ENCODE measurements around a stretch of chr5.

GRCh38 chr5:170151019-170151814 is 45.5 kb downstream of the FOXI1 start:
- RRBS = no CpG with 5 or more reads among the region's 9 CpGs

GRCh38 chr5:170250600-170251318 is 18.0 kb downstream of the C5orf58 start:
- RRBS = no CpG with 5 or more reads among the region's 8 CpGs

DNA sequence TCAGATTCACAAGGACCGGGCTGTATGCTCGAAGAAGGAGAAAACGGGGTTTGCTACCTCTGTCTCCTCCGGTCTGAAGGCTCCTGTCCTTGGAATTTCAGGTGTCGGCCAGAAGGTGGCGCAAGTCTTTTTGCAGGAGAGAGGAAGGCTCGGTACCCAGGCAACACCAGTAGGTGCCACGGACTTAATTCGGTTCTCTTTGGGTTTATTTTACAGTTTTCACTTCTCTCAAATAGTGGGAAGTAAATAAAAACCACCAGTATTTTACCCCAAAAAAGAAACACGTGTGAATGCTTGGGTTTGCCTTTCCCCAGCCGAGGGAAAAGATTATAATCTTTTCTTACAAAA is 29.7 kb downstream of the LCP2 start:
- RRBS = 9% methylated on average over 3 of the region's 11 CpGs

DNA sequence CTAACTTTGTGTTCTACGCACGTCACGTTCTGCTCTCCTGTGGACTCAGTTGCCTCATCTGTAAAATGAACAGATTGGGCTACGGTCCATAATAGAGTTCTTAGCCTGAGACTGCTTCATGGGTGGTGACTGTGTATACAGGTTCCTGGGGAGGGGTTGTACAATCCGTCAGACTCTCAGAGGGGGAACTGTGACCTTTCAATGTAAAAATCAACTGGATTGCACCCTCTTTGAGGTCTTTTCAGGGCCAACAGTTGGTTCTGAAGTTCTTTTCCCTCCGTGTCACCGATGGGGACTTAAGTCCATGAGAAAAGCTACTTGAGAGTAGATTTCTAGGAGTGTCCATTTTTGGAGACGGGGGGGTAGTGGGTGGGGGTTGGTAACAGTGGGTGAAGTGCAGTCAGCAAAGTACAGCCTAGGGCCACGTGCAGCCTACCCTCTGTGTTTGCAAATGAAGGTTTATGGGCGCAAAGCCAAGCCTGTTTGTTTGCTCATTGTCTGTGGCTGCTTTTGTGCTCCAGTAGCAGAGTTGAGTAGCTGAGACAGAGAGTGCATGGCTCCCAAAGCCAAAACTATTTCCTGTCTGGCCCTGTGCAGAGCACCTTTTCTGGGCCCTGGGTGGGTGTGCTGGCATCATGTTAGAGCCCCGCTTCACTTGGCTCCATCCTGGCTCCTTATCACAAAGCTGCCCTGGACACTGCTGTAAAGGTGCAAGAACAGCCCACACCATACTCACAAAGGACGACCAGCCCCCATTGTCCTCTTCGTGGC is 23.8 kb downstream of the LCP2 start:
- RRBS = no CpG with 5 or more reads among the region's 13 CpGs

- RRBS = no CpG with 5 or more reads among the region's 10 CpGs
These were observed 22.1 kb downstream of the LCP2 start for GRCh38 chr5:170275261-170276037.

DNA sequence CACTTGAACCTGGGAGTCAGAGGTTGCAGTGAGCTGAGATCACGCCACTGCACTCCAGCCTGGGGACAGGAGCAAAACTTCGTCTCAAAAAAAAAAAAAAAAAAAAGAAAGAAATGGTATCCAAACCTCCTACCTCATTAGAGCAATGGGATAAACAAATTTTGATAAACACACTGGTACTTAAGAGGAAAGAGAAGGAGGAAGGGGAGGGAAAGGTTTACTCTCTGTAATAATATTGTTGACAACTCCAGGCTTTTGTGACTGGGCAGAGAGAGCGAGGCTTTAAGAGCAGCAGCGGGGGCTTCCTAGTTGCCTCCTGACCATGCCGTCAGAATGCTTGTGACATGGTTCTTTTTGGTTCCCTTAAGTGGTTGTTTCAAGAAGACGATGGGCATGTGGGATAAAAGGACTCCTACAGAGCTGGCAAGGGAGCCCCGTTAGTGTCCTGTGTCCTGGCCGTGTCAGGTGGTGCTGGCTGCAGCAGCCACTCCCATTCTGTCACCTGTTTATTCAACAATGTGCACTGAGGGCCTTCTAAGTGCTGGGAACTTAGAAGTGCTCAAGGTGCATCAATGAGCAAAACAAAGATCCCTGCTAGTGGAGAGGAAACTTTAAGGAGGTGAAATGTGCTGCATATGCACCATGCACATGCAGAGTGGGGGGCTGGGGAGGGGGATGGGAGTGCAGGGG is 19.8 kb downstream of the LCP2 start:
- RRBS = no CpG with 5 or more reads among the region's 8 CpGs

DNA sequence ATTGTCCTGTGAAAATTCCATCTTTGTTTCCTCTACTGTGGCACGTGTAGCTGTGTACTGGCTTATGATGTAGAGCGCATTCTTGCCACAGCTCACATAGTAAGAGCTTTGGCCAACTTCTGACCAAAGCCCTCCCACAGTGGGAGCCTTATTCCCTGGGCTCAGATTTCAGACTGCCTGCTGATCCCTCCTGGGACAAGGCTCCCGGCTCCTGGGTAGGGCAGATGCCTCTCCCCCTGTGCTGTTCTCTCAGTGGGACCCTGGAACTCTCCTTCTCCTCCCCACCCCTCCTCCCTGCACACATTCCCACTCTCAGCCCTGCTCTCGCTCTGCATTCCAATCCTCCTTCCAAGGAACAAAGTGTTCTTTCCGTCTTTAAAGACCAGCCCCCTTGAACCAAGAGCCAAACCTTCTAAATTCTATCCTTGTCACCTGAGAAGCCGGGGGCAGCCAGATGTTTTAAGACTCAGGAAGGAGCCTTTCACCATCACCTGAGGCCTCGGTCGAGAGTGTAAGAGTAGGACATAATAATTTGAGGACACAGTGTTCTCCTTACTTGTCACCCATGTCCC is 17.4 kb downstream of the LCP2 start:
- RRBS = no CpG with 5 or more reads among the region's 8 CpGs

GRCh38 chr5:170761193-170761750 is 22.3 kb upstream of the GABRP start:
- RRBS = no CpG with 5 or more reads among the region's 5 CpGs

- RRBS = no CpG with 5 or more reads among the region's 4 CpGs
These were observed 4.9 kb downstream of the NPM1 start for GRCh38 chr5:171392464-171393127.

DNA sequence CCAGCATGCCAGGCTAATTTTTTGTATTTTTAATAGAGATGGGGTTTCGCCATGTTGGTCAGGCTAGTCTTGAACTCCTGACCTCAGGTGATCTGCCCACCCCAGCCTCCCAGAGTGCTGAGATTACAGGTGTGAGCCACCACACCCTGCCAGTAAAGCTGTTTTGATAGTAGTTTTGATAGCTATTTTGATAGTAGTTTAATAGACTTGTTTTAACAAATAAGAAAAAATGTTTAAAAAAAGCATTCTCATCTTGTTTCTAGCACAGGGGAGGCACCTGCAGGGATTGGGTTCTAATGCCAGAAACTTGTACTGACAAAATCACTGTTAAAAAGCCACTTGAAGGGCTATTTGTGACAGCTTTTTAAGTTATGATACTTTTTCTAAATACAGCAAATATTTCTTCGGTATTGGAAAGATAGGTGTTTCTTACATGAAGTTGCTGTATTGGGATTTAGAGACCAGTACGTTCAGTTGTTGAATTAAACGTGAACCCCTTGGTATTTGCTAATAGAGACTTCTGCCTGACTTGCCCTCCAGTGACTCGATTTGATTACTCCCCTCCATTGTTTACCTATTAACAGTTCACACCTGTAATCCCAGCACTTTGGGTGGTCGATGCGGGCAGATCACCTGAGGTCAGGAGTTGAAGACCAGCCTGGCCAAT is 8.6 kb downstream of the NPM1 start:
- RRBS = no CpG with 5 or more reads among the region's 7 CpGs

- RRBS = no CpG with 5 or more reads among the region's 12 CpGs
These were observed 26.3 kb downstream of the FGF18 start for GRCh38 chr5:171445744-171446229.

DNA sequence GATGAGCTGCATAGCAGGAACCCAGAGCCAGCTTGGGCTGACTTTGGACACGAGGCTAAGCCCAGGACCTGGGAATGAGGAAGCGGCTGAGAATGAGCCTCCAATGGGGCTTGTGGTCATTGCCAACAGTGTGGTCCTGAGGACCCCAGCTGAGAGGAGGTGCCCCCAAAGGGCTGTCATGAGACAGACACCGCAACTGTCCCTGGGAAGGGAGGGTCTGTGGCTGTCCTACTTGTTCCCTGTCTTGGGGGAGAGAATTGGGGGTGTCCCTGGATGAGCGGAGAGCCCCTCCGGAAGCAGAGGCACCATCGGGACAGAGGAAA is 159.9 kb upstream of the SMIM23 start:
- RRBS = no CpG with 5 or more reads among the region's 6 CpGs

DNA sequence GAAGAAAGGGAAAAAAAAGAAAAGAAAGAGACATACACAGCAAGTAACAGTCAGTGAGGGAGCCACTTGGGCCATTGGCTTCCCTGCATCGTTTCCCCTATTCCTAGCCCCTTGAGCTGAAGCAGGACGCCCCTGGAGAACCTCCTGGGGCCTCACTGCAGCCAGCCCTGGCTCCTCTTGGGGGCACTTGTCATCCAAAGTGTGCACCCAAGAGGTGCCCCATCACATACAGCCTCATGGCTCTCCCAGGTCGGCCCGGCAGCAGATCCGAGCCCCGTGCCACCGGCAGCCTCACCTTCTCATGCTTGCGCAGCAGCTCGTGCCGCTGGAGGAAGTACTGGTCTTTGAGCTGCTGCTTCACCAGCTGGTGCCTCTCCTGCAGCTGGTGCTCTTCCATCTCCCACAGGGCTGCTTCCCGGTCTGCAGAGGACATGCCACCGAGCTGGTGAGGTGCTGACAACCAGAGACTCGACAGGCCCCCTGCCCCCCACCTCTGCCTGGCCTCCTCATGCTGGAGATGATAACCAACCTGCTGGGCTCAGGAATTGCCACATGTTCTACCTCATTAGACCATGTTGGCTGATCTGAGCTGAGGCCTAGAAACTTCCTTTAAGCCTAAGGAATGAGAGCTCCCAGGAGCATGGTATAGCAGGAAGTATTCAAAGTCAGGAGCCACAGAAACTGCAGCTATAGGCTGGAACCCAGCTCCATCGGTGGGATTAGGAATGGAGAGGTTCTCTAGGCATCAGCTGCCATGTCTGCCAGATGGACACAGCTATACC is 50.8 kb upstream of the FBXW11 start:
- RRBS = no CpG with 5 or more reads among the region's 14 CpGs

GRCh38 chr5:172082123-172082611 is 75.7 kb upstream of the FBXW11 start:
- RRBS = no CpG with 5 or more reads among the region's 15 CpGs

- RRBS = no CpG with 5 or more reads among the region's 7 CpGs
These were observed 76.6 kb upstream of the FBXW11 start for GRCh38 chr5:172082839-172083538.

GRCh38 chr5:172100585-172101166 is 87.3 kb downstream of the STK10 start:
- RRBS = no CpG with 5 or more reads among the region's 16 CpGs

DNA sequence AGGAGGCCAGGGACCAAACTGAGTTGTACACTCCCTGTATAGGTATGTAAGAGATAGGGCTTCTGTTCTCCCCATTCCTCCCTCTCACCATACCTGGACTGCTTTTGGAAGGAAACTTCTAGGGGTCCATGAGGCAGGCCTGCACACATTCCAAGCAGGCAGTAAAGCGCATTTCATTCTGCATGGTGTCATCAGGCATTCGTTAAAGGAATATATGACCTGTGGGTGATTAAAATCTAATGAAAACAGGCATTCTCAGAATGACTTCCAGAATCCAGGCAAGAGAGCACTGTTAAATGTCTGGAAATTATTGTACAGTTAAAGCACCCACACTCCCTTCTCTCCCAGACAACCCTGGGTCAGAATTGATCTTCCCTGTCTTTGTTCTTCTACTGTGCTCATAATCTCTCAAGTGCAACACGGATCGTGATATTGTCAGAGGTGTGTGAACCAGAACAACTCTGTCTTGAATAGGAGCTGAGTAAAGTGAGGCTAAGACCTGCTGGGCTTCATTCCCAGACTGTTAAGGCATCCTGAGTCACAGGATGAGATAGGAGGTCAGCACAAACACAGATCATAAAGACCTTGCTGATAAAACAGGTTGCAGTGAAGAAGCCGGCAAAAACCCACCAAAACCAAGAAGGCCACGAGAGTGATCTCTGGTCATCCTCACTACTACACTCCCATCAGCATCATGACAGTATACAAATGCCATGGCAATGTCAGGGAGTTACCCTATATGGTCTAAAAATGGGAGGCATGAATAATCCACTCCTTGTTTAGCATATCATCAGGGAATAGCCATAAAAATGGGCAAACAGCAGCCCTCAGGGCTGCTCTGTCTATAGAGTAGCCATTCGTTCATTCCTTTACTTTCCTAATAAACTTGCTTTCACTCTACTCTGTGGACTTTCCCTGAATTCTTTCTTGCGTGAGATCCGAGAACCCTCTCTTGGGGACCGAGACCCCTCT is 31.7 kb upstream of the UBTD2 start:
- RRBS = no CpG with 5 or more reads among the region's 10 CpGs

GRCh38 chr5:172362599-172363027 is 79.0 kb upstream of the UBTD2 start:
- RRBS = no CpG with 5 or more reads among the region's 5 CpGs

DNA sequence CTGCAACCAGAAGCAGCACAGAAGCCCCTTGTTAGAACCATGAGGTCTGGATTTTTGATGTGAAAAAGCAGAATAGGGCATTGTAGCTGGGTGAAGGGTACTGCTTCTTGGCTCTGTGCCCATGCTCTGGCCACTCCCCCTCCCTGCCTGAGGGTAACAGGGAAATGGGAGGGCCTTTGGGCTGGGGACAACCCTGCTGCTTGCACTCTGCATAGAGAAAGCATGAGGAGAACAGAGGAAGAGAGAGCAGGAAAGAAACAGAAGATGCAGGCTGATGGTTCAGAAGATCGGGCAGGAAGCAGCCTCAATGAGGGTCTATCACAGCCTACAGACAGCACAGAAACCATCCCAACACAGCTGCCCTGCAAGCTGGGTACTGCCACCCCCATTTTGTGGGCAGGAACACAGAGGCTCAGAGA is 81.4 kb upstream of the UBTD2 start:
- RRBS = no CpG with 5 or more reads among the region's 1 CpG

GRCh38 chr5:172444015-172444709 is 10.2 kb downstream of the SH3PXD2B start:
- RRBS = no CpG with 5 or more reads among the region's 6 CpGs